Fibroblast of the aortic adventitia (primary cell): ENCODE measurements around a stretch of chr9.

DNA sequence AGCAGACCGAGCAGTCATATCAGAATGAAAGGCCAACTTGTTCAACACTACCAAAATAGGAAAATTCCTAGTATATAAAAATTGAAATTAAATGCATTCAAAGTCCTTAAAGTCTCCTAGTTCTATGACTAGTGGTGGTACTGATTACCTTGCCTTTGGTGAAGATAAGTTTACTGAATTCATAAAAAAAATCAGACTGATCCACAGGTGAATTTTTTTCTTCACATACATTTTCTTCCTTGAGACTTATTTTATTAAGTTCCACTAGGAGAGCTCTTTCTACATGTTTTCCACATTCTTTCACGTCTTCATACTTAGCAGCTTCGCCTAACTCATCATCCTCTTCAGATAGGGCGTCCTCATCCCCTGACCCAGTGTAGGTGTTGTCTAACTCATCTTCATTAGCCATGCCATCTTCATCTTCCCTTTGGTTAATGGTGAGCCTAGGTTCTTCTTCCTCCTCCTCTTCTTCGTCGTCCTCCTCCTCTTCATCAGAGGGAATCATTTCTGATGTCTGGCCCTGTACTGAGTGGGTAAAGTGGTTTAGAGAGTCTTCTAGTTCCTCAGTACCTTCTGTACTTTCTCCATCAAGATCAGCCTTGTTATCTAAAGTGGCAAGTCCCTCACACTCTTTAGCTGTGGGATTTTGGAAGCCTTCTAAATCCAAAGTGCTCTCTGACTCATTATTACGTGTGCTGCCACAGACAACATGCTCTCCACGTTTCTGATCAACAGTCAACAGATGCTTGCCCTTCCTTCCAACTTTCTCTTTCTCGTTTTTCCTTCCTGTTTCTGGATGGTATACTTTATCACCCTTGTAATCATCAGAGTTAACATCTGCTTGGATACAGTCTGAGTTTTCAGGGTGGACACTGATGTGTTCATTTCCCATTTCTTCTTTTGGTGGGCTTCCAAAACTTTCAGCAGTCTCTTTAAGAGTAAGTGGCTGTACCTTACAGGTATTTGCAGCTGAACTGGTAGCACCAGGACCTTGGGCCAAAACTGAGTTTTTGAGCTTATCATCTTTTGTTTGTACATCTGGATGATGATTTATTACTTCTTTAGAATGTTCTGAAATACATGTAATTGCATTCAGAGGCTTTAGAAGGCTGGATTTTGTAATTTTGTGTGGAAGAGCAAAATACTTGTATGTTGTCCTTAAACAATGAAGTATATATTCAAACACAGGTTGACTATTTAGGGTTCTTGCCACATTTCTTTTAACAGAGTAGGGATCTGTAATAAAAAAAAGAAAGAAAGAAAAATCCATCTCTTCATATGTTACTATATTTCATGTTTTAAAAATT, 31.0 kb downstream of the TUT7 start:
- CAGE, long polyA plus RNA, result no peak

DNA sequence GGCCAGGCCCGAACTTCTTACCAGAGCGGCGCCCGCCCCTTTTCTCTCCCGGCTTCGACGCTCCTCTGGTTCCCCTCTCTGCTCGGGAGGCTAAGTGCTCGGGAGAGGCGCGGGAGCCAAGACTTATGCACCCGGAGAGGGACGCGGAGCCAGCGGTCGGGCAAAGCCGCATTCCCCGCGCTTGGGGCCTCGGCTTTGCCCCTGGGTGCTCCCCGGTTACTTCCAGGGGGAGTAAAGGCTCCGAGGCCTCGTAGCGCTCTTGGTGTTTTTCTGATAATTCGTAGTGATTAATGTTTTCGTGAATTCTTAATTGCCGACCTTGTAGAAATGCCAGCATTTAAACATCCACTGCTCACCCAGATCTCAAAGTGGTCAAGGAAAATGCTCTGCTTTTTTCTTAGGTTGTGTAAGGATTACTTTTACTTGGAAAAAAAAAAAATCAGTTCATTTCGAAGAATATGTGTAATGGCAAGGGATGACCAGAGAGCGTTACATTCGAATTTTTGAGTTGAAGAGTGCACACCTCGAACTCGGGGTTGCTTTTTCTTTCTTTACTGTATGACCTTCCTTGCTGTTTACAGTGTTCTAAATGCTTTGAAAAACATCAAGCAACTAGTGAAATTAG, 636 bp upstream of the TUT7 start:
- CAGE, long polyA plus RNA, result no peak

DNA sequence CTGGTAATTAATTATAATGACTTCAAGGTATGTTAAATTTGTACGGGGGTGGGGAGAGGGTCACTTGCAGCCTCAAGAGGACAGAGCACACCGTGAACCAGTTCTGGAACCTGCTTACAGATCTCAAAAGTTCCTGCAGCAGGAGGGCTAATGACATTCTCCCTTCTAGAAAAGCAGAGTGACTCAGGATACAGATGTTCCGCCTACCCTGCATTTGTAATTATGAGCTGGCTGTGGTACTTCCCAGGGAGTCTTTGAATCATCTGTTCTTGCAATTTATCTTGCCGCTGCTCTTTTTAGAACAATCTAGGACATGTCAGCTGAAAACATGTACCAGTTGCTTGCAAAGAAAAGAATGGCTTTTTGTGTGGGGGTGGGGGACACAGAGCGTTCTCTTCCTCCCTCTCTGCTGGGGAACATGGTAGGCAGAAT, 51.6 kb upstream of the TUT7 start:
- CAGE, long polyA plus RNA, result no peak

DNA sequence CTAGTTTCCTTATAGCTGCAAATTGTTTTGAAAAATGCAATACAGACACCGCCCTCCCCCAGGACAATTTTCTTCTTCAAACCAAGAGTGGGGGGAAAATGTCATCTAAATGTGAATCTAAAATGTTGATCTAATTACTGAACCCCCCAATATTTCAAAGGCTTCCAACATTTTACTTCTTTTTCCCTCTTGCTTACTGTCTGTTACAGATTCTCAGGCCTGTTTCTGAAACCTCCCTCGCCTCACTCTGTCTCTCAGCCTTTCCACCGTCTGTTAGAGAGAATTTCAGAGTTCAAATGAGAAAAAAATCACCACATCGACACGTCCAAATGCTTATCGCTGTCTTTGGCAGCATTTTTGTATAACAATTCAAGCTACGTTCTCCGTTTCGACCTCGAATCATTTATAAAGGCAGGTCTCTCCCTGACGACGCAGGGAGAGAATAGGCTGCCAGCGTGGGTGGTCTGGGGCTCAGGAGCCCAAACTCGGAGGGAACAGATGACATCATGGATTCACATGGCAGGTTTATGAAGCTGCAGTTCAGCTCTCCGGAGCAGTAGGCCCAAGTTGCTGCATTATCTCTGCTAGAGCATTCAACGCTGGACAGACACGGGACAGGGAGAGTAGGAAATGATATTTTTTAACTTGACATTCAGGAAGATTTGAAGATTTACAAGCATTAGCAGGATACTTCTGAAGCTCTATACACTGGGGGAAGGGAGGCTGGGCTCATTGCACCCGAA, 139.8 kb downstream of the GAS1 start:
- CAGE, long polyA plus RNA, result no peak

DNA sequence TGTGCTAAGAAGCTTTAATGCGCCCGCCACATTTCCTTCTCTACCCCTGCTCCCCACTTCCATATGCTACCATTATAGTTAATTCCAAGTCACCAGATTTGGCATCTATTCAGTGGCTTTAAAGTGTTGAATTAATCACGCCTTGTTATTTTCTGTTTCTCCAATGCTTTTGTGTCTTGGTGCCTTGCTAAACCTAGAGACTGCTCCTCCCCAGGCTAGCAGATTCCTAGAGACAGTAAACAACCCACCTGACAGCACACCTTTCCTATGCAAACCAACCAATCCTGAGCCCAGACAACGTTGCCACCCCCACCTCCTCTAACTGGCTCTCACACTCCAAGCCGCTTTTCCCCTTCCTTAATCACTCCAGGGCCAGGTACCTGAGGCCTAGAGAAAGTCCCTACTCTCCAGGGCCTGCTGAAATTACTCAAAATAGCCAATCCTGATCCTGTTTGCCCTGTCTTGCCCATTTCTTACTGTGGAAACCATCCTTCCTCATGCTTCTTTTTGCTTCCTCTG, 53.5 kb downstream of the GAS1 start:
- CAGE, long polyA plus RNA, result no peak

DNA sequence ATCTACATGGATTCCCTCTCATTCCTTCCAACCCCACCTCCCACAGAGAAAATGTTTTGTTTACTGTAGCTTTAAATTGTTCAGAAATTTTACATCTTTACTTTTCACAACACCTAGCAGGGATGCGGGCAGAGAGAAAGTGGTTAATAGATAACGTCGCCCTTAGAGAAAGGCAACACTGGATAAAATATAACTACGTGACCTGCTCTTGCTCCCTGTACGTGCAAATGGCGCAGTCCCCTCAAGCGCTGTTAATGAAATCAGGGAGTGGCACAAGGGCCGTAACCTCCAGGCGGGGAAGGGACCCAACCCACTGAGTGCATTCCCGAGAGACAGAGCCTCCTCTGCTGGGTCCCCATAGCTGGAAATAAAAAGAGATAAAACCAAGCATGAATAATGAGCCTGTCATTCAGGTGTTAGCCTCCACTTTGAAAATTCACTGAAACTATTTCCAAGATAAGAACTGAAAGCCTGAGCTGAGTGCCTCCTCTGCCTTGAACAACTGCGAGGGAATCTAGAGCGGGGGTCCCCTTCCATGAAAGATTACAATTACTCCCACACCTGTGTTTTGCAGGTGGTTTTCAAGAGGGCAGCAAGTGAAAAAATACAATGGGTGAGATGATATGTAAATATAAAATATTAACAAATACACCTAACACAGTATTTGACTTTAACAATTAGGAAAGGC, 125.1 kb upstream of the DAPK1 start:
- CAGE, long polyA plus RNA, result no peak

- CAGE, long polyA plus RNA, result no peak
These were observed 93.3 kb upstream of the DAPK1 start for GRCh38 chr9:87404469-87404721.

DNA sequence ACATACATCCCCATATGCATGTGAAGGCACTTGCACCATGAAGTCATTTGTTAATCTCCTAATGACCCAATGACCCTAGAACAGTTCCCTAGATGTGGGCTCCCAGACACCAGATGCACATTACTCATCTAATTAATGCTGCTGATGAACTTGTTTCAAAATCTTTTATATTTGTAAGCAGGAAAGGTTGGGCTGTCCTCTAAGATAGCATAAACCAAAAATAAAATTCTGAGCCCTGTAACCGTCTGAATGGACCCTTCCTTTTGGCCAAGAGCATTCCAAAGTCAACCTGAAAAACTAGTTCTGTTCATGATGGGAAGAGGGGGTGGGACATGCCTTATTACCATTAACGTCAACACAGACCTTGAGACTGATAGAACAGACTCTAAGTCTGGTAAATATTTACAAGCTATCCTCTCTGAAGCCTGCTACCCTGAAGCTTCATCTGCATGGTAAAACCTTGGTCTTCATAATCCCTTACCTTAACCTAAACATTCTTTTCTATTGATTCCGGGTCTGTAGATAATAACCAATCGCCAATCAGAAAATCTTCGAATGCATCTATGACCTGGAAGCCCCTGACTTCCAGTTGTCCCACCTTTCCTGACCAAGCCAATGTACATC, 90.9 kb upstream of the DAPK1 start:
- CAGE, long polyA plus RNA, result no peak

DNA sequence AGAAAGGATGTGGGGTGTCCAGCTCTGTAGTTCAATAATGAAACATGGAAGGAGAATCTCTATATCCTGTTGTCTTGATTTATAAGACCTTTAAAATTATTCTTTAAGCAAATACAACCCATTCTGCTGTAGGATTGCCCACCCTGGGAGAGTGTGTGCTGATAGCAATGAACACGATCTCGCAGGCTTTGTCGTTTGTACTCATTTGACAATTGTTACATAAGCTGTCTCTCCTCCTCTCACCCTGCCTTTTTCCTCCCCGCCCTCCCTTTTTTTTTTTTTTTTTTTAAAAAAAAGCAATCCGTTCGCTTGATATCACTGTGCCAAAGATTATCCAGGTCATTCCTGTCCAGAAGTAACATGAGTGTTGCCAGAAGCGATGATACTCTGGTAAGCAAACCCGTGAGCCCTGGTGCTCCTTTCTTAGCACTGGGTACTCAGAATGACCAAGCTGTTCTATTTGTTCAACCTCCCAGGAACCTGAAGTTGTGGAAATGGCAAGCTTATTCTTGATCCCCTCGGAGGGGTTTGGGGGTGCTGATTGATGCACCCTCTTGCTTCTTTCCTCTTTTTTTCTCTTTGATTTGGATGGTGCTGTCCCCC, 82.7 kb upstream of the CTSL start:
- CAGE, long polyA plus RNA, result no peak

DNA sequence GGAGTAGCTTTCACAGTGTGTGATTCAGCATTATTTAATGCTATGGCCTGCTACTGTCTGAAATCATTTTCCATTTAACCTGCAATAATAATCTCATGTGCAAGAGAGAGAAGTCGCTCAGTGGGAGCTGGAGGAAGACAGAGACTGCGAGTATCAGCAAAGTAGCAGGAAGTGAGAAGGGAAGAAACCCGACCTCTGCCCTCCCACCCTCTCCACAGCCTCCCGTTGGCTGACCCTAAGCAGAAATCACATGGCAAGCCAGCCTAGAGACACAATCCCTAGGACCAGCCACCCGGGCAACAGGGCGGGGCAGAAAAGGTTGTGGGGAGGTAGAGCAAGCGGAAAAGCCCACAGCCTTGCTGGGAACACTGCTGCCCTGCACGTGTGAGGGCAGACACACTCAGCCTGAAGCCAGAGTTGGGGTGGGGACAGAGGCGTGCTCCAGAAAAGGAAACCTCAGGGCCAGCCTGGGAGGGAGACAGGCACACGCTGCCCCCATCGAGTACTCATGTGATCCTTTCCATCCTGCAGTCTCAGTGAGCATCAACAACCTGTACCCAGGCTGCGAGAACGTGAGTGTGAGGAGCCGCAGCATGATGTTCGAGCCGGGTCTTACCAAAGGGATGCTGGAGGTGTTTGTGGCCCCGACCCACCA, 39.8 kb upstream of the CTSL start:
- CAGE, long polyA plus RNA, result no peak

DNA sequence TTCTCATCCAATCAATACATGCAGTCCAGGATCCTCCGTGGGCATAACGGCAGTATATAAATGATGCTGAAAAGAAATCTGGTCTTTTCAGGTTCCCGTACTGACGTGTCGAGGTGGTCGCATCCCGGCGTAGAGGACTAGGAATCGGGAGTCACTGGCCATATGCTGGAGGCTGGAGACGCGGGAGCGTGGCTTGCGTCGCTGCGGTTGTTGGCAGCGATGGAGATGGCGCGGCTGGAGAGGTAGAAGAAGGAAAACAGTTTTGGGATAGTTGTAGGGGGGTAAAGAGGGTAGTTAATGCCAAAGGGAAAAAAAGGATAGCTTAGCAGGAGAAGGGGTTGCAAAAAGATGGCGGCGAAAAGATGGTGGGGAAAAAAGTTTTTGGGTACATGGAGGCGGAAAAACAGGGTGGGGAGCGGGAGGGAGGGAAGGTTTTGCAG, 16.5 kb upstream of the ENSG00000283205 start:
- CAGE, long polyA plus RNA, result no peak

GRCh38 chr9:88322679-88323416, 65.4 kb upstream of the SPIN1 start:
- CAGE, long polyA plus RNA, result no peak

- CAGE, long polyA plus RNA, result no peak
These were observed 3.0 kb upstream of the NXNL2 start for GRCh38 chr9:88531702-88532745.

DNA sequence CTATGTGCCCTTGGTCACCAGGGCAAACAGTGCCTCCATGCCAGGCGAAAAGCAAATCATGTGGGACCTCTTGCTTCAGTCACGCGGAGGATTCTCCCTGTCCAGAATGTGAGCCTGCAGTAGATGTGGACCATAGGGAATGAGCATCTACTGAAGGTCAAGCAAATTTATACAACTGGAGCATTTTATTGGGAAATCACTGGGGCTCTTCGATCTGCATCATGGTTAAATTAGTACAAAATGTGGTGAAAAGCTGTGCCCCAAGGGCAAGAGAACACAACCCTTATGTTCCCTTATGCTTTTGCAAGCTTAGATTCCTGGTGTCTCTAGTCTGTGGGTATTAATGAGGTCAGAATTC, 111.5 kb downstream of the NXNL2 start:
- CAGE, long polyA plus RNA, result no peak

- CAGE, long polyA plus RNA, result no peak
These were observed 1.8 kb downstream of the SHC3 start for GRCh38 chr9:89176825-89177195.

- CAGE, long polyA plus RNA, result no peak
These were observed 28.0 kb upstream of the CKS2 start for GRCh38 chr9:89282922-89283497.

GRCh38 chr9:89309501-89310092, 1.4 kb upstream of the CKS2 start:
- CAGE, long polyA plus RNA, result no peak

DNA sequence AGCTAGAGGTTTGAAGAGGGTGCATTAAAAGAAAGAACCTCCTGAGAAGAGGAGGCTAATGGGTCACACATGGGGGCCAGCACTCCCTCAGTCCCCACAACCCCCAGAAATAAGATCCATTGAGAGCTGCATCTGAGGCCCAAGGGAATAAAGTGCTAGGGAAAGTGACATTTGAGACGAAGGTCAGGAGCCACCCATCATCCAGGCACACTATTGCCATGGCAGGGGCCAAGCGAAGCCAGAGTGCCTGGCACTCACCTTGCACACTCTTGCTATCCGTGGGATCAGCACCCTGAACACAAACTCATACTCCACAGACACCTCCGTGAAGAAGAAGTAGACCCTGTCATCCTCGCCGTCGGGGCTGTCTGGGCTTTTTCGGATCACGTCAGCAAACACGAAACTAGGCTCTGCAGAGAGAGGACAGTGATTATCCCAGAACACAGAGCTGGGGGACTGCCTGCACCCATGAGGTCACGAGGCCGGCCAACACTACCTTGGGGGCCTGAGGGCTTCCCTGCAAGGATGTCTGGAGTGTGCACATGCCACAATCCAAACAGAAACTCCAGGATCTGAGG, 72.8 kb downstream of the SECISBP2 start:
- CAGE, long polyA plus RNA, result no peak

- CAGE, long polyA plus RNA, result no peak
These were observed 71.3 kb downstream of the SEMA4D start for GRCh38 chr9:89426454-89427096.

DNA sequence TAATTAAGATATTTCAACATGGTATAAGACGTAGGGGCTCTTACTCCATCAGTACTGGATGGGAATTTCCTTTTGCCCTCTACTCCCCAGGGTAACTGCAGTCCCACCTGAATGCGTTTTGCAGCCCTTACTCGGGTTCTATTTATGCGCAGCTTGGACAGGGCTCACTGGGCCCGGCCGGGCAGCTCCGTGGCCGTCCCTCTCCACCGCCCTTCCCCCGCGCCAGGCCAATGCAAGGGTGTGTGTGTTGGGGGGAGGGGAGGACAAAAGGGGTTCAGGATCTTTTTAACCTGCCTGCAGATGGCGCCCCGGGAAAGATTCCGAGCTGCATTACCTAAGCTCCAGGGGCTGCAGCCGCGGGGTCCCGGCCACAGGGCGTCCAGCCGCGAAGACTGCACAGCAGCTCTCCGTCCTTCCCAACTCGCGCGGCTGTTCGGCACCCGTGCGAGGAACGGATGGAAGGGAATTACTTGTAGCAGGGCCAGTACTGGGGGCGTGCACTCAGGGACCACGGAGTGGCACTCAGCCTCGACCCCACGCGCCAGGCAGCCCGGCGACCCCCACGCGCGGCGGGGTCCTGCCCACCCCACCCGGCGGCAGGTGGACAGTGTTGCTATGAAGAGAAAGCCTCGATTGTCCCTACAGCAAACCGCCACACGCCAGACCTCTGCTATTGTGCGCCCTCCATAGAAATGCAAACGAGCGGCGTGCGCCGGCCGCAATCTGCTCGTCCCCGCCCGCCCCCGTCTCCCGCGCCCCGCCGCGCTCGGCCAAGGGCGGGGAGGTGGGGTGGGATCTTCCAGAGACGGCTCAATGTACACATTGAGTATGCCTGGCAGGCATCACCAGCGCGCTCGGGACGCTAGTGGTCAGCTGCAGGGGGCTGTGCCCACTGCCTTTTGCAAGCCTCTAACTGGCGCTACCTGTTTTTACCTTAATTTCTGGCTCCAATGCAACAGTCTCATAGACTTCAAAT, 909 bp upstream of the GADD45G start:
- CAGE, long polyA plus RNA, result no peak